SJCRH30 (cell line): ENCODE measurements around the genes SERTAD3 and CYP2A7.

DNA sequence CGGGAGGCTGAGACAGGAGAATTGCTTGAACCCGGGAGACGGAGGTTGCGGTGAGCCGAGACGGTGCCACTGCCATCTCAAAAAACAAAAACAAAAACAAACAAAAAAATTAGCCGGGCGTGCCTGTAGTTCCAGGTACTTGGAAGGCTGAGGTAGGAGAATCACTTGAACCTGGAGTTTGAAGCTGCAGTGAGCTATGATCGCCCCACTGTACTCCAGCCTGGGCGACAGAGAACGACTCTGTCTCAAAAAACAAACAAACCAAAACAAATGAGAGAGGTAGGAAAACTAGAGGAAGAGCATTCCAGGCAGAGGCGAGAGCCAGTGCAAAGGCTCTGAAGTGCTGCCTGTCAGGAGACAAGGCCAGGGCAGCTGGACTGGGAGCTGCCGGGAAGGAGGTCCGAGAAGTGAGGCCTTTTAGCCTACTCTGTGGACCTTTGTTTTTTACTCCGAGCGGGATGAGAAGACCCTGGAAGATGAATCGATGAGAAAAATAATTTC, 7.5 kb upstream of the SERTAD1 start:
- RAMPAGE, long total RNA, result no peak

- RAMPAGE, long total RNA, result no peak
Measured at GRCh38 chr19:40440795-40441370, 3.3 kb downstream of the SERTAD3 start.

- RAMPAGE, long total RNA, result no peak
Measured at GRCh38 chr19:40443656-40443804, 605 bp downstream of the SERTAD3 start.

DNA sequence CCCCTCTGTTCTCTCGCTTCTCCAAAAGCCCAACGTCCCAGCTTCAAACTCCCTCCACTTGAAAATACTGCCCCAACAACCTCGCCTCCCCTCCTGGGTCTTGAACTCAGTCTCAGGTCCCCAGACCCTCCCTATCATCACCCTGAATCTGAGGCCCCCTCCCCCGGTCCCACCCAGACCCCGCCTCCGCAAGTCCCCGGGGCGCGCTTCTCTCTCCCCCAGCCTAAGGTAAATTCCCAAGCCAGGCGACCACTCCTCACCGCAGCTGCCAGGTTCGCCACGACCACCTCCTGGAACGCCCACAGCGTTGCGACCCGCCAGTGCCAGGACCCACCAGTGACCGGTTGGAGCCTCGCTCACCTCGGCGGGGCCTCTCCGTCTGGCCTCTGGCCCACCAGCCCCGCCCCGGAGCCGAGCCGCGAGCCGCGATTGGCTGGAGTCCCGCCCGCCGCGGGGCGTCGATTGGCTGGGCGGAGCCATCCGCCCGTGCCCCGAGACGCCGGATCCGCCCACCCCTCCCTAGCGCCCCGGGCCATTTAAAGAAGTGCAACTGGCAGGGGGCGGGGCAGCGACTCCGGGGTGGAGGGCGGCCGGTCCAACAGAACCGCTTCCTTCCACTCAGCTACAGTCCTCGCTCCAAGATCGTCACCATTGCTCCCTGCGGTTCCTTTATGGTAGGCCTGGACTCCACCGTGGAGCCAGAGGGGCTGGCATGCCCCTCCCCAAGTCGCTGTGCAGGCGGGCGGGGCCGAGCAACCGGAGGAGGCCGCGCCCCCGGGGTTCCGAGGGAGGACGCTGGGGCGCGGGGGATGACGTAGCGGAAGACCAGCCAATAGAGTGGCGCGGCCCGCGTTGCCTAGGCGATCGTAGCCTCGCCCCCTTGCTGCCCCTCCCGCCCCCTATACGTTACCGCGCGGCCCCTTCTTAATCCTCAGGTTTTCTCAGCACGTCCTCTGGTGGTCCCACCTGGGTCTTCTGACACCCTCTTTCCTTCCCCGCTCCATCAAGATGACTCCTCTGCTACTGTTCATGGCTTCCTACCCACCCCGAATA, at the start of gene SERTAD3:
Gene SERTAD3 (minus strand): TSS at position 381 of the 1,053 bp plus-strand sequence.
- RAMPAGE, long total RNA, result start-site peak on the minus strand centred at position 341 of the sequence, 50 bp wide, 250 and 21 reads in 2 replicates

DNA sequence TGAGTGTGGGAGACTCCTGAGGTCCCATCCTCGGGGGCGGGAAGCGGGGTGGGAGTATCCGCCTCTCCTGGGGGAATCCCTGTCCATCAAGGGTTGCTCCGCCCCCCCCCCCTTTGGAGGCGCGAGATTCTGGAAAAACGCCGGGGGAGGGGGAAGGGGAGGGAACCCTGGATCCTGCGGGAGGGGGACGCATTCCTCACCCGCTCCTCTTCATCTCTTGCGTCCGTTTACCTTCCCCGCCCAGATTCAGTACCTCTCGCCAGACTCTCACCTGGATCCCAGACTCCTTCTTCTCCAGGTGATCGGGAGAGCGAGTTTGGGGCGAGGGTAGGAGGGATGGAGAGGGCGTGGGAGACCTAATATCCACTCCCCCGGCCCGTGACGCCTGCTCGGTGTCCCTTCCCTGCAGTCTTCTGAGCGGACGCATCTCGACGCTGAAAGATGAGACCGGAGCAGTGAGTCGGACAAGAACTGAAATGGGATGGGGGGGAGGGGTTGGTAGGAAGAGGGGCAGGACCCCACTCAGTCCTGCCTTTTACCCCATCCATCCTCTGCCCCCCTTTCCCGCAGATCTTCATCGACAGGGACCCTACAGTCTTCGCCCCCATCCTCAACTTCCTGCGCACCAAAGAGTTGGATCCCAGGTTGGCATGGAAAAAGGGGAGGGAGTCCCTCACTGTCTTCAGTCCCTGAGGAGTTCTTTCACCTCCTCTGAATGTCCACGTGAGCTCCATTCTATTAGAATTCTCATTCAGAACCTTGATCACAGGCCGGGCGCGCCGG, 505 bp downstream of the SHKBP1 start:
- RAMPAGE, long total RNA, result no peak

- RAMPAGE, long total RNA, result no peak
Measured at GRCh38 chr19:40590535-40591067, 10.6 kb upstream of the LTBP4 start.

GRCh38 chr19:40614542-40615305, 13.6 kb downstream of the LTBP4 start:
- RAMPAGE, long total RNA, result no peak

DNA sequence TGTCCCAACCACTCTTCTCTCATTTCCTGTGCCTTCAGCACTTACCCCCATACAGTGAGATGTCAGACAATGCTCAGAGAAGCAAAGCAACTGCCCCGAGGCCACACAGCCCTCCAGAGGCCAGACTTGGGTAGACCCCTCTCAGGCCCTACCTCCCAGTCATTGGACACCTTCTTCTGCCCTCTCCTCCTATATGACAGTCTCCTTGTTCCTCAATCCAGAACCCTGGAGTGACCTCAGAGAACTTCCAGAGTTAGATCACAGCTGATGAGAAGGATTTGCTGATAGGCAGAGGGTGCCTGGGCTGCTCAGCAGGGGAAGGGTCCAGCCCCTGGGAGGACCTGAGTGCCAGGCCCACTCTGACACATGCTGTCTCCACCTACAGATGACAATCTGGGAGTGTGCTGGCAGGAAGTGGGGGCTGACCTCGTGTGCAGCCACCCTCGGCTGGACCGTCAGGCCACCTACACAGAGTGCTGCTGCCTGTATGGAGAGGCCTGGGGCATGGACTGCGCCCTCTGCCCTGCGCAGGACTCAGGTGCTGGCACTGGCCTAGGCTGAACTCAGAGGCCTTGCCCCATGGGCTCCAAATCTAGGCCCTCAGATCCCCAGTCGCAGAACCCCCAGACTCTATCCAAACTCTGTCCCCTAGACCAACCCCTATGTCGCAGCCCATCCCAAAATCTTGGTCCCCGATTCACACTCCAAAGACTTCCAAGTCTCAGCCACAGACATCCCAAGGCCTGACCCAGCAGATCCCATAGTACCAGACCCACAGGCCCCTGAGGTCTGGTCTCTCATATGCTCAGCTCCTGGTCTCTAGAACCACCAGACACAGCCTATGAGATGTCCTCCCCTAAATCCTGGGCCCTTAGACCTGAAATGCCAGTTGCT, 24.6 kb downstream of the LTBP4 start:
- RAMPAGE, long total RNA, result no peak

GRCh38 chr19:40663988-40664480, 26.4 kb downstream of the NUMBL start:
- RAMPAGE, long total RNA, result no peak

DNA sequence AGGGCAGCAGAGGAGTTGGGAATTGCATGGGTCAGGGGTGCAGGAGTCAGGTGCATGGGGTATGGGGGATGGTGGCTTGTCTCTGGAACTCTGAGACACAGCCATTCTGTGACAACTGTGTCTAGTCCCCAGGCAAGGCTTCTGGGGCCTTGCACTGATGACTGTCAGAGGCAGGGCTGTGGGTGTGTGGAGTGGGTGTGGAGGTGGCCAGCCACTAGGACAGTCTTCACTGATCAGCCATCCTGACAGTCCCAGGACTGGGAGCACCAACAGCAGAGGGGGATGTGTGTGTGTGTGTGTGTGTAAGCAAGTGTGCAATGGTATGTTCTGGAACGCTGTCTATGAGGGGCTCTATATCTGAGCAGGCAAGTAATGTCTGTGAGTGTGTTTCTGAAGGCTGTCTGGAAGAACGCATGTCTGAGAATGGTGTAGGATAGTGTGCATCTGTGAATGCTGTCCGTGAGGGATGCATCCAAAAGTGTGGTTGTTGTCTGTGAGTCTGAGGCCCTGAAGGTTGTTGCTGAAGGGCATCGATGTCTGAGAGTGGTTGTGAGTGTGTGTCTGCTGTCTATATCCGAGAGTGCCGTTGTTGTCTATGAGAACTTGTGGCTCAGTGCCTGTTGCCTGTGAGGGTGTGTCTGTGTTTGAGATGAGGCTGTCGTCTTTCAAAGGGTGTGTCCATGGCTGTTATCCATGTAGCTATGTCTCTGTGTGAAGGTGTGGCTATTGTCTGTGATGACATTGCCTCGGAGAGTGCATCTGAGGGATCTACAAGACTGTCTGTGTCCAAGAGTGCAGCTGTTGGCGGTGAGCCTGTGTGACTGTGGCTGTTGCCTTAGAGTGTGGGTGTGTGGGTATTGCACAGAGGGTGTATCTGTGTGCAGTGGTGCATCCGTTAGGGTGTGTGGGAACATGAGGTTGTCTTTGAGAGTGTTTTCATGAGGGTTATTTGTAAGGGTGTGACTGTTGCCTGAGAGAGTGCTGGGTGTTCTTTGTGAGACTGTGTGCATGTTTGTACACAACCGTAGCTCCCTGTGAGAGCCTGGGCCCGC, 5.1 kb downstream of the NUMBL start:
- RAMPAGE, long total RNA, result no peak

GRCh38 chr19:40717794-40718492, 1.0 kb downstream of the ITPKC start:
- RAMPAGE, long total RNA, result no peak

DNA sequence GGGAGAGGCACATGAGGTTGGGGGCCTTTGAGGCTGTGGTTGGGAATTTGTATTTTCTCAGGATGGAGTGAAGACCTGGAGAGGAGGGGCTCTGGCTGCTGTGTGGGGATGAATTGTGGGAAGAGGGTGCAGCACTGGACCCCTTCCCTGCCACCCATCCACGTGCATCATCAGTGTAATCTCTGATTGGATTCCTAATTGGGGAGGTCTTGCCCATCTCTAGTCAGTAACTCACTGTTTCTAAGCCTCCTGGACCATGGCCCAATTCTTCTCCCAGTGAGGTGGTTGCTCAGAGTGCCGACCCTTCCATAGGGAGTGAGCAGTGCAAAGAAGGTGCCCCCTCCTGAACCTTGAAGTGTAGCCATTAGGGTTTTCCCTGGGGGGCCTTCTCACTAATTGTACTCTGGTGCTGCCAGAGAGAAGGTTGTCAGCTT, 5.5 kb downstream of the EGLN2 start:
- RAMPAGE, long total RNA, result no peak

GRCh38 chr19:40882057-40882518, at the start of gene CYP2A7:
Gene CYP2A7, minus strand, starts transcription at chr19:40882231.
- RAMPAGE, long total RNA, result no peak

- RAMPAGE, long total RNA, result no peak
Measured at GRCh38 chr19:40980652-40981295, 10.3 kb upstream of the CYP2B6 start.

DNA sequence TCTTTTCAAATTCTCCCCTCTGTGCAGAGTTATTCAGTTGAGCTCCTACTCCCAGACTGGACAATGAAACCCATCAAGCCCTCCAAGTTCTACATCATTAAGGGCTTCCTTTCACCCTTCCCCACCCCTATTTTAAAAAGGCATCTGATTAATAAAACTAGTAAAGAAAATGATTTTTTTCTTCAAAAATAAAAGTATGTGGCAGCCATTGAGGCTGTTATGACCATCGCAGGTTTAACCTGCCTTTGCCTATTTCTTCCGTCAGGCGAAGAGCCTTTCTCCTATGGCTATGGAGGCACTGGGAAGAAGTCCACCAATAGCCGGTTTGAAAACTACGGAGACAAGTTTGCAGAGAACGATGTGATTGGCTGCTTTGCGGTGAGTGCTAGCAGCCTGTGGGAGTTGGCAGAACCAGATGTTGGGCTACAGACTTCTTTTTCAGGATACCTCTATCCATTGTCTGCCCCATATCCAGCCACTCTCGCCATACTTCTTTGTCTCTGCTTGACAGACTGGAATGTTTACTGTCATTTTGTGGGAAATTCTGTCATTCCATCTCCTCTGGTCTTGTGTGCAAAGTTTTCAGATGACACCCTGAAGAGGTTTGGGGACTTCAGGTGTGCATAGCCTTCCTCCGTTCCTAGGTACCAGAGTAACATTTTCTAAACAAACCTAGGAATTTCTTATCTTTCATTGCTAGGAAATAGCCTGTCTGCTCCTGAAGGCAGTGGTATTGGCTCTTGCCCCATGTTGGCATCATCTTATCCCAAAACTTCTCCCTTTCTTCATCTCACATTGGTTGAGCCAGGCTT, 16.9 kb downstream of the HNRNPUL1 start:
- RAMPAGE, long total RNA, result no peak

- RAMPAGE, long total RNA, result no peak
Measured at GRCh38 chr19:41301398-41302039, 8.5 kb upstream of the CCDC97 start.

- RAMPAGE, long total RNA, result no peak
Measured at GRCh38 chr19:41303423-41304471, 6.2 kb upstream of the CCDC97 start.

DNA sequence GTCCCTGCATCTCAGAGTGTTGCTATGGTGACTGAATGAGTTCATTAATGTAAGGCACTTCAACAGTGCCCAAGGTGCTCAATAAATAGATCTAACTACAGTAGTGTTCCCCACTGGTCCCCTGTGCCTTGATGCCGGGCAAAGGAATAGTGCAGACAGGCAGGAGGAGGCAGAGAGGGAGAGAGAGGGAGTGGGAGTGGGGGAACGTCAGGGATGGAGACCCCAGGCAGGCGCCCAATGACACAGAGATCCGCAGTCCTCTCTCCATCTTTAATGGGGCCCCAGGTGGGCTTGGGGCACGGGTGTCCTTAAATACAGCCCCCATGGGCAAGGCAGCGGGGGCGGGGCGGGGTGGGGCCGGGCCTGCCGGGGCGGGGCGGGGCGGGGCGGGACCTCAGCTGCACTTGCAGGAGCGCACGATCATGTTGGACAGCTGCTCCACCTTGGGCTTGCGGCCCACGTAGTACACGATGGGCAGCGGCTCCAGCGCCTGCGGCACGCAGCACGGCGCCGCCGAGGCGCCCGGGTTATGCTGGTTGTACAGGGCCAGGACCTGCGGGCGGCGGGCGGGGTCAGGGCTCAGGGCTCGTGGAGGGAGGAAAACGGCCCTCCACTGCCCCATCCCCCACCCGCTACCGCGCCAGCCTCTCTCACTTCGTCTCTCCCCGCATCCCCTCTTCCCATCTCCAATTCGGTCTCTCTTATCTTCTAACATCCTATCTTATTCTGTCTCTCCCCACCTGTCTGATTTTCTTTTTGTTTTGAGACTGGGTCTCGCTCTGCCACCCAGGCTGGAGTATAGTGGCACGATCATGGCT, 20.9 kb downstream of the CCDC97 start:
- RAMPAGE, long total RNA, result no peak

- RAMPAGE, long total RNA, result no peak
Measured at GRCh38 chr19:41398143-41398371, 439 bp downstream of the BCKDHA start.

DNA sequence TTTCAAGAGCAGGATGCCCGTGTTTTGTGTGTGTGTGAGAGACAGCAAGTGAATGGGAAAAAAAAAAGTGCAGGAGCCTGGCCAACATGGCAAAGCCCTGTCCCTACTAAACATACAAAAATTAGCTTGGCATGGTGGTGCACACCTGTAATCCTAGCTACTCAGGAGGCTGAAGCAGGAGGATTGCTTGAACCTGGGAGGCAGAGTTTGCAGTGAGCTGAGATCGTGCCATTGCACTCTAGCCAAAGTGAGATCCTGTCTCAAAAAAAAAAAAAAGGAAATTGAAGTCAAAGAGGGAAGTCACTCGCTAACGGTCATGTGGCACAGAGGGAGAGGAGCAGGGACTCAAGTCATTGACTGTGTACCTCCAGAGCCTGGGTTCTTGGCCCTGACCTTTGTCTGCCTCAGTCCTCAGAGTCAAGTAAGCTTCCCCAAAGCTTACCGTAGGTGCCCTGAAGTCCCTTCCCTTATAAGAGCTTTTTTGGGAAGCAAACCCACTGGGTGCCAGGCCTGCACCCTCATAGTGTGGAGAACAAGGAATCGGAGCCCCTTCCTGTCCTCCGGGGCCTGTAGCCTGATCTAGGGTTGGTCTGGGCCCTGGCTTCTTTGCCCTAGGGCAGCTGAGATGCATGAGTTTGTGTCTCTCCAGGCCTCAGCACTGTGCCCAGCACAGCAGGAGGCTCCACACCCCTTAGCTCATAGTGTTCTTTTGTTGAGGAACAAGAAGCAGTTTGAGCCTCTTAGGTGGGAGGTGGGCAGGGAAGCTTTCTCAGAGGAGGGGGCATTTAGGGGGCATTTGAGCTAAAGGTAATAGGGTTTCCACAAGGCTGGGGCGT, 6.6 kb downstream of the B3GNT8 start:
- RAMPAGE, long total RNA, result no peak